Progenitor cell of endocrine pancreas (in vitro differentiated cells): ENCODE measurements around a stretch of chr22.

DNA sequence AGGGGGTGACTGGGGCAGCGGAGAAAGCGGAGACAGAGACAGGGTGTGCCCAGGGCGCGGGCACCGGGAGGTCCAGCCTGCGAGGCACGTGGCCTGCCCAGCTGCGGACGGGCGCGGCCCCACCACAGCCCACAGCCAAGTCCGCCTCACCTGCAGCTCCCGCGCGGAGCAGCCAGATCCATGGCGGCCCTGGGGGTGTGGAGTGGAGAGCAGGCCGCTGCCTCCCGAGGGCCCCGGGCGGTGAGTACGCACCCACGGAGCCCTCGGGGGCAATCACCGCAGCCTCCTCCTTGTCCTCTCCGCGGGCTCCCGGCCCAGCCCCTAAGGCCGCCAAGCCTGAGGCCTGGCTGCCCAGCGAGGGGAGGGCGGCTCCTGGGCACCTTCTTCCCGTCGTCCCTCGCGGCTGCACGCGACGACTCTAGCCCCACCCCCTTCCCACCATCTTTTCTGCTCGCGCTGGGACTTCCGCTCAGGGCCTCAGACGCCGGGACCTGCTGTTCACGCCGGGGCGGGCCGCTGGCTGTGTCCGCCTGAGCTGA, 286.4 kb downstream of the BRD1 start:
- PRO-cap, result no peak

- PRO-cap, result no peak
Measured at GRCh38 chr22:49723748-49724464, 103.8 kb downstream of the BRD1 start.

DNA sequence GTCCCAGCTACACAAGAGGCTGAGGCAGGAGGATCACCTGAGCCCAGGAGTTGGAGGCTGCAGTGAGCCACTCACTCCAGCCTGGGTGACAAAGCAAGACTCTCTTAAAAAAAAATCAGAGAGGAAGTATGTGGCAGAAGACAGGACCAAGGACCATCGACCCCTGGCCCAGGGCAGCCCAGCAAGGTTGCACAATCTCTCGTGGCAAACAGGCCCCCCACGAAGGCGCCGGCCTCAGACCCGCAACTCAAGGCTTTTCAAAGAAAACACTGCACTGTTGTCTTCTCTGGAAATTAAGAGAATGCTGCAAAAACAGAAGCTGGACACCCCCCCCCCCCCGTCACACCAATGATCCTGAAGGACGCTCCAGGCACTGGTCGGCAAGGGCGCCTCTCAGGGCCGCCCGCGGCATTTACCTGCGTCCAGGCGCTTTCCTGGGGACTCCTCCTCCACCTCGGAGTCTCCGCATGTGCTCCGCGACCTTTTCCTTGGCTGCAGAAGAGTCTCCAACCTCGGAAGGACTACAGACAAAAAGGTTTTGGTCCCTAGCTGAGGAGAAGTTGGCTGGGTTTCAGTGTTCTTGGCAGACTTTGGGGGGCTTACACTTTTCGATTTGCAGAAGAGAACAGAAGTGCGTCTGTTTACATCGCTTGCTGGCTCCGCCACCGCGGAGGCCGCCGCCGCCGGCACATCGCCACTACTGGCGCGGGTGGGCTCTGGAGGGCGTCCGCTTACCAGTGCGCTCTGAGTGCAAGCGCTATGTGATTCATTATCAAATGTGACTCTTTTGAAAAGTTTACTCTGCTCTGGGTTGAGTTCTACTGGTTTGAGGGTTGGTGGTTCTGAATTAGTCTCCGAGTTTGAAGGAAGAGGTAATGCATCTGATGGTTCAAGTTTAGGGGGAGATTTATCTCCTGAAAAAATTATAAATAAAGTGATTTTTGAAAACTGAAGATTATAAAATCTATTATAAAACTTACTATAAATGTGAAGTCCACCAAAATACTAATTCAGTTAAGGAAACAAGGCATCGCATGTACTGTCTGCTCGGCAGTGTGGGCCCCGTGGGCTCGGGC, 40.4 kb downstream of the BRD1 start:
- PRO-cap, result no peak

GRCh38 chr22:49793760-49794503, 33.7 kb downstream of the BRD1 start:
- PRO-cap, result no peak

DNA sequence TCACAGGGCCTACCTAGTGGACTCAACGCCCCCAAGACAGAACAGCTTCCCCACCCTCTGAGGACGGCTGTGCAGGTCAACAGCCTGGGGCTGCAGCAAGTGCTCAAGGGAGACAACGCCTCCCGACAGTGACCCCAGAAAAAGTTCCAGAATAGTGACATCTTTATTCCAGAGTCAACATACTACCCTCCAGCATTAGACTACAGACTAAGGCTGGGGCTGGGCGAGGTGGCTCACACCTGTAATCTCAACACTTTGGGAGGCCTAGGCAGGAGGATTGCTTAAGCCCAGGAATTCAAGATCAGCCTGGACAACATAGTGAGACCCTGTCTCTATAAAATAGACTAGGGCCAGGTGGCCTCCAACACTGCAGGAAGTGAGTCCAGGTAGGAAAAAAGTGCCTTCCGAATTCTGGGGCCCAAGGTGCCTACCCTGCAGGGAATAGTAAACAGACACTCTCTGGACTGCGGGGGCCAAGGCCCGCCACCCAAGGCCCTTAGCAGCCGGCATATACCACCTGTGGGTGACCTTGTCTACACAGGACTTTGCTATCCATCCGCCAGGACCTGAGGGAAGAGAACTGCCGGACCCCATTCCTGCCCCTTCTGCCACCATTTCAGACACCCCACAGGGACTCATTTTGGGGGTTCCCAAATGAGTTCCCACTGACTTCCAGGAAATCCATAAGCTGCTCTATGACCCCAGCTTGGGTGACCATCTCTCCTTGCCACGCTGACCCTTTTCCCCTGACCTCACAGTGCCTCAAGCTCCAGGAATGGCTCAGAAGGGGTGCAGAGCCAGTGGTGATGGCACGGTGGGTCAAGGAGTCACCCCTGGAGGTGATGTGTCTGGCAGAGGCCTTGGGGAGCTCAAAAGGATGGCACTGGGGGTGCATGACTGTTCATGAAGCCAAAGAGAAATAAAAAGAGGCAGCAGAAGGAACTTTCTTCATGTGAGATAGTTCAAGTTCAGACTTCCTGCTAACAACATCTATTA, 11.0 kb downstream of the BRD1 start:
- PRO-cap, result no peak

DNA sequence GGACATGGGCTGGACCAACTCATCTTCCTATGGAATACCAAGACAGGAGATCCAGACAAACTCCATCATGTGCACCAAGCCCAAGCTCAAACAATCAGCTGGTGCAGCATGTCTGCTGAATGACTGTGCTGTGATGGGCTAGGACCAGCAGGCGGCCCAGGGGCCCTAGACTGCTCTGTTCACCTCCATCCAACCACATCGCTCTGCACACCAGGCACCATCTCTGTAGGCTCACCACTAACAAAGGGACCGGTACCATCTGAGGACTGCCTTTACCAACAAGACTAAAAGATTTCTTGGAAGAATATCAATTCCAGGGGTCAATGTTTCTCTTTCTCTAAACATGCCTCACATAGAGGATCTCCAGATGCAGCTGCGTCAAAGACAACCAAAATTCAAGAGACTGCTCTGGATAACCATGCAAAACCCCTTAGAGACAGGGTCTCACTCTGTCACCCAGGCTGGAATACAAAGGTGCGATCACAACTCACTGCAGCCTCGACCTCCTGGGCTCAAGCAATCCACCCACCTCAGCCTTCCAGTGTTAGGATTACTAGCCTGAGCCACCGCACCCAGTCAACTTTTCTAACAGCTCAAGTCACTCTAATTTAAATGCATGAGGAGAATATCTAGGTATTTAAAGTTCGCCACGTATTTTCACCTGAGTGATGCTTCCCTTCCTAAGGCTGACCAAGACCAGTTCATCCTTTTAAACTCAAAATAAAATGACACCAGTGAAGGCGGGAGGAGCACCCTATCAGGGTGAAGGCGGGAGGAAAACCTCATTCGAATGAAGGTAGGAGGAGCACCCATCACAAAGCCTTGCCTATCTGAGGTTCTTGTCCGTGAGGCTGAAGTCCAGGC, 10.0 kb downstream of the BRD1 start:
- PRO-cap, result no peak

GRCh38 chr22:49823014-49823656, 4.5 kb downstream of the BRD1 start:
- PRO-cap, result no peak

DNA sequence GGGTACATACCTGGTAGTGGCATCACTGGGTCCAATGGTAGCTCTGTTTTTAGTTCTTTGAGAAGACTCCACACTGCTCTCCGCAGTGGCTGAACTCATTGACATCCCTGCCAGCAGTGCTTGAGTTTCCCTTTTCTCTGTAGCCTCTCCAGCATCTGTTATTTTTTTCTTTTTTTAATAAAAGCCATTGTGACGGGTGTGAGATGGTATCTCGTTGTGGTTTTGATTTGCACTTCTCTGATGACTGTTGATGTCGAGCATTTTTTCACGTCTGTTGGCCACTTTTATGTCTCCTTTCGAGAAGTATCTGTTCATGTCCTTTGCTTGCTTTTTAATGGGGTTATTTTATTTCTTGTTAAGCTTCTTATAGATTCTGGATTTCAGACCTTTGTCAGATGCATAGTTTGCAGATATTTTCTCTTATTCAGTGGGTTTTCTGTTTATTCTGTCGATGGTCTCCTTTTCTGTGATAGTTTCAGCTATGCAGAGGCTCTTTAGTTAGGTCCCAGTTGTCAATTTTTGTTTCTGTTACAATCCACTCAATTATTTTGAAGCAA, 16.8 kb downstream of the ZBED4 start:
- PRO-cap, result no peak

DNA sequence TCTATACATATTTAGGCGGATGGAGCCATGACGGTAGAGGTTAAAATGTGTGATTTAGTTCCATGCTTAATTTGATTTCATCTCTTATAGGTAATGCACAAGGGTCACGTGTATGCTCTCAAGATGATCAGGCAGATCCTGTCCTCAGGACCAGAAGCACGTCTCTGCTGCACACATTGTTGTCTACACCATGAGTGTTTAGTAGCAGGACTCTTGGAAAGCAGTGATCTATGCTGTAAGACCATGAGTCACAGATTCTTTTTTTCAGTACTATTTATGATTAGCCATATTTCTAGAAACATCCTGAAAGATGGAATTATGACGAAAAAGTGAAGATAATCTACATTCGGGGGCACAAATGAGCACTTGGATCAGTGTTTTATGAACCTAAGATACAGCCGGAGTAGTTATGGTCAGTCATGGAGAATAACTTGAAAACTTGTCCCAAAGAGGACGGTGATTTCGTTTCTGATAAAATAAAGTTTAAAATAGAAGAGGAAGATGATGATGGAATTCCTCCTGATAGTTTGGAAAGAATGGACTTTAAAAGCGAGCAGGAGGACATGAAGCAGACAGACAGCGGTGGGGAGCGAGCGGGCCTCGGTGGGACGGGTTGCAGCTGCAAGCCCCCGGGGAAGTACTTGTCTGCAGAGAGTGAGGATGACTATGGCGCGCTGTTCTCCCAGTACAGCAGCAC, 29.7 kb downstream of the ZBED4 start:
- PRO-cap, result no peak

DNA sequence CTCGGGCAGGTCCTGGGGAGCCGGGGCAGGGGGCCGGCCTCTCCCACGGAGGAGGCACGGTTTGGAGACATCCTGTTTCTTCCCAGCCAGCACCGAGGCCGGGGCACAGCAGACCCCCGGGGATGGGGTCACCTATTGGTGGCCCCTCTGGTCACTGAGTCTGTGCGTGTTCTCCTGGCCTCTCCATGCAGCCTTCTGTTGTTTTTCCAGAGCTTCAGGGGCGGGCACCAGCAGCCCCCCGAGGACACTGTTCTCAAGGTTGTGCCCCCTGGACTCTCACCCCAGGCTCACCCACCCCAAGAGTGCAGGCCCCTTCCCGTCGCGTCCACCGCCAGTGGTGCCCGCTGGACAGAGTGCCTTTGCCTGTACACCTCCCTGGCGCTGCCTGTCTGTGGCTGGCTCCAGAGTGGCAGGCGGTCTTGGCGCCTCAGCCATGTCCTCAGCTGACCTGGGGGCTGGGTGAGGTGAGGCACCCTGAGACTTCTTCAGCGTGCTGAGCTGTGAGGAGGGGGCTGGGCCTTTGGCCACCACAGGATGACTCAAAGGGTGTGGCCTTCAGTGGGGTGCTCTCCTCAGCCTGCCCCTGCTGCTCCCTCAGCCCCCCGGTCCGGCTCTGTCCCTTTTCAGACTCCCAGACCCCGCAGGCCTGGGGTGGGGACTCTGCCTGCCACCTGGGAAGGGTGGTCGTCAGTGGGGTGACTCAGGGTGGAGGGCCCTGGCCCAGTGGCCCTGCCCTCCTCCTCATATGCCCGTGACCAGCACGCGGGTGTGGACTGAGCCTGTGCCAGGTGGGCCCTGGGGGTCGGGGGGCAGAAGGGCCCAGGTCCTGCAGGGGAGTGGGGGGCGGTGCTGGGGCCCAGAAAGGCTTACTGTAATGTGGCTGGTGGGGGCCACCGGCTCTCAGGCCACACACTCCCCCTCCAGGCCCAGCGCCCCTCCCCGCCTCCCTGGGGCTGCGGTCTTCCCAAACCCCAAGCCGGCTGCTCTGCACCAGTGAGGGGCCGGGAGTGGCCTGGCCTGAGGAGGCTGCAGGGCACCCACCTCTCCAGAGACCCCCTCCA, 15.7 kb downstream of the CRELD2 start:
- PRO-cap, result no peak

DNA sequence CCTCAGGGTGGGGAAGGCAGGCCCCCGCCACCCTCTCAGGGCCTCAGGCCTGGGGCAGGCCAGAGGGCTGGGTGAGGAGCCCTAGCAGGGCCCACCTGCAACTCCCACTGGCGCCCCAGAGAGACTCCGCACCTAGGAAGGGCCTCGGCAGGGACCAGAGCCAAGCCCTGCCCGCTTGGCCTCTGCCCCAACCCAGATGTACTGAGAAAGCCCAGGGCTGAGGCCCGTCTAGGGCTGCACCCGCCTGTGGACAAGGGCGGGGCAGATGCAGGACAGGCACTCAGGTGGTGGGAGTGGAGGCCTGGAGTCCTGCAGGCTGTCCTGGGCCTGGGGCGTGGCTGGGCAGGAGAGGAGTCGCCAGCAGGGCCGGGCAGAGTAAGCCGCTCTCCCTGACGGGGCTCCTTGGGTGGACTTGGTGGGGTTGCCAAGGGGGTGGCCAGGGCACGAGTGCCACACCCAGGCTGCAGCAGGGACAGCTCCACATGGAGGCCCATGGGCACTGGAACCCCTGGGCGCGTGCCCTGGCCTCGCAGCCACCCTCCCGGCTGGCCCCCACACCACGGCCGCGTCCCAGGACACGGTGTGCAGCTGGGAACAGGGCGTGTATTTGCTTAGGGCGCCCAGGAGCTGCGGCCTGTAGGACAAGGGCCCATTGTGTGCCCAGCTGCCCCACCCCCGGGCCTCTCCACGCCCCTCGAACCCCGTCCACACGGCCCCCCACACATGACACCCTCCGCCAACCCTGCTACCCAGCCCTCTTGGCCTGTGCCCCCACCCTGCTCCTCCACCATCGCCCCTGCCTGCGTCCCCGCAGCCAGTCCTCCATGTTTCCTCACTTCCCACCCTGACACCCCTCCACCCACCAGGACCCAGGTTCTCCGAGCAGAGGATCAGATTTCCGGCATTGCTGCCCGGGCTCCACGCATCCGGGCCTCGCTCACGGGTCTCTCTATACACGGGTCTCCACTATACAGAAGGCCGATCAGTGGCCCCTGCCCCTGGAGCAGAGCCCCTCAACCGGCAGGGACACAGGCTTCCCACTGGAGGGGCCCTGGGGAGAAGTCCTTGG, 11.3 kb upstream of the PIM3 start:
- PRO-cap, result no peak

GRCh38 chr22:49953909-49954306, 6.7 kb upstream of the PIM3 start:
- PRO-cap, result no peak

DNA sequence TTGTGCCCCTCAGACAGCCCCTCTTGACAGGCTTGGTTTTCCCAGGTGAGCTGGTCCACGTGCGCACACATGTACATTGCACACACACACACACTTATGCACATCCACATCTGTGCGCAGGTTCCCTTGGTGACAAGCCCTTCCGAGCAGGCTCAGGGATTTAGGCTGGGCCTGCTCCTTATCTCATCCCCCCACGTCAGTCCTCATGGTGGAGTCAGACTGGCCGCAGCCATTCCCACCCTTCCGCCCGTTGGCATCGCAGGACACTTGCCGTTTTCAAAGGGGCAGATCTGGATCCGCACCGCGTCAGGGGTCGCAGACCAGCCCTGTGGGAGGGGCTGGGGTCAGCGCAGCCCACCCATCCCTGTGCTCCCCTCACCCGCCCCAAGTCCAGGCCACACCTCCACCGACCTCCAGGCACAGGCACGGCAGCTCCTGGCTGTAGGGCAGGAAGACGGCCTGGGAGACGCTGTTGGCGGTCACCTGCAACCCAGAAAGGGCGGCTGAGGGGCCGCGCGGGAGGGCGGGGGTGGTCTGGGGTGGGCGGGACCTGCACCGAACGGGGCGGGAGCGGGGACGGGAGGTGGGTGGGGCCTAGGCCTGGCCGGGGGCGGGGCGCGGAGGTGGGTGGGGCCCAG, 13.4 kb downstream of the IL17REL start:
- PRO-cap, result no peak

- PRO-cap, result no peak
Measured at GRCh38 chr22:50027933-50028592, 15.5 kb upstream of the IL17REL start.

DNA sequence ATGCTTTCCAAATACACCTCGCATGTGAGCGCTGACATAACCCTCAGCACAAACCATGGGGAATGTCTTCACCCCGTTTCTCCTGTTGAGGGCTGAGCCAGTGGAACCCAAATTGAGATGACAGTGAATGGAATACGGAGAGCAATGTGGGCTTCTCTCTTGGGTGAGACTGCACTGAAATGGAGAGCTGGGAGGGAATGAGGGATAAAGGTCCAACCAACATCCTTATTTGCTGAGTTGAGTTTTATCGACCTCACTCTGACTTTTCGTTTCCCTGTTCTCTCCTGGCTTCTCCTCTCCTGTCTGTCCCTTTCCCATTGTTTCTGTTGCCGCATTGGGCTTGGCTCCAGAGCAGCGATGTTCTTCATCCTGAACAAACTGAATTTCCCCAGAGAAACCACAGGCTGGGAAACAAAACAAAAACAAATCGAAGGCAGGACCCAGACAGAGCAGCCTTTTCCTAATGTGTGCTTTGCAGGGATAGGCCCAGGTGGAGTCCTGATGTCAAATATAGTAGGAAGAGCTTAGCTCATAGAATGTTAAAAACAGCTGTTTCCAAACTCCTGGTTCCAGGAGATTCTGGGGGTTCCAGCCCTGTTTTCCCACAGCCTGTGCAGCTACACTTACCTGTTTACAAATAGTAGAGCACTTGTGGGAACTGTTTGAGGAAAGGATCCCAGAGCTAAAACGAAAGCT, 30.0 kb downstream of the MOV10L1 start:
- PRO-cap, result no peak

DNA sequence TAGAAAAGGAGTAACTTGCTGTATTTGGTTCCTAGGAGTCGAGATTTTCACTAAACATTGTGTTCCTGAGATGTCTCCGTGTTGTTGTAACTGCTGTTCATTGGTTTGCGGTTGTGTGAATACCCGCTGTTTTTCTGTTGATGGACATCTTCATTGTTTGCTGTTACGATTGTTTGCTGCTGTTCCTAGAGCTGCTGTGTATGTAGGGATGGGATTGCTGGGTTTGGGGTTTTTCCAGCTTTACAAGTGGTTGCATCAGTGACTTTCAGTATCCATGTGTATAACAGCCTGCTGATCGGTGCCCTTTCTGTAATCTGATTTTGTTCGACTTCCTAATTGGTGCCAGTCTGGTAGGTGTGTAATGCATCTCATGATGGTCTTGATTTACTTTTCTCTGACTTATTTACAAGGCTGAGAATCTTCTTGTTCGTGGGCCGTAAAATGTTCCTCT, 39.6 kb downstream of the MOV10L1 start:
- PRO-cap, result no peak

DNA sequence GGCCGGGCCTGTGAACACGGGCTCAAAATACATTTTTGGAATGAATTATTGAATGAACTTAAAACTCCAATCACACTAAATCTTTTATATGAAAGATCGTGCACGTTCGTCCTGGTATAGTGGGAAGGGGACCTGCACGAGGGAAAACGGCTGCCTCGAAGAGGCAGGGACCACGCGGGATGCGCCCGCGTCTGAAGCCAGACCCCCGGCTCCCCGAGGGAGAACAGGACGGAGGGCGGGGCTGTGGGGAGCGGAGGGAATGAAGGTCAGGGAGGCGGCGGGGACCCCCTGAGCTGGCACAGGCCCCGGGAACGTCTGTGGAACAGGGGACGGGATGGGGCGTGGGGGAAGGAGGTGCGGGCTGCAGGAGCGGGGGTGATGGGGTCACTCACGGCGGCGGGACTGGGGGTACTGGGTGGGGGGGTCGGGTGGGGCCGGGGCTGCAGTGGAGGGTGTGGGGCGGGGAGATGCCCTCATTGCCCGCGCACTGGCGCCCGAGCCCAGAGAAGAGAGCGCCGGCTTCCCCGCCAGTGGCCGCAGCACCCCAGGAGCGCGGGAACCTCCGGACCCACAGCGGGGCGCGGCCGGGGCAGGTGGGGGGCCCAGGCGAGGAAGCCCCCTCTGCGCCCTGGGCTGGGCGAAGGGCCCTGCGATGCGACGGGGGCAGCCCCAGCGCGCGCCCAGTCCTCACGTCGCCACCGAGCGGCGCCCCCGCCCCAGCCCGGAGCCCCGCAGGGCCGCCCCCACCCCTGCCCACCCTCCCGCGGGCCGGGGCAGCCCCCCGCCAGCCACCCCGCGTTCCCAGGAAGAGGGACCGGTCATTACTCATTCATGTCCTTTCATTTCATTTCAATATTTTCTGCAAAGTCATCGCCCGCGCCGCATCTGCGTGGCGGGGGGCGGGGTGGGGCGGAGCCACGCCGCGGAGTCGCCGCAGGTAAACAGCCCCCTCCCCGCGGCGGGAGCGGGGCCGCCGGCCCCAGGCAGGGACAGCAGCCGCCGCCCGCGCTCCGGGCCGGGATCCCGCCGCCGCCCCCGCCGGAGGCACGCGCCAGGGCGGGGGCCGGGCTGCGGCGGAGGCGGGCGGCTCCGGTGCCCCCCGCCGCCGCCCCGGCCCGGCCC, 872 bp upstream of the PANX2 start:
- PRO-cap, result unidirectional peak, plus-strand start at position 503 of the sequence; bidirectional peak, plus-strand start at position 964 of the sequence, minus-strand start at position 887 of the sequence

GRCh38 chr22:50194664-50195469, 5.9 kb upstream of the SELENOO start:
- PRO-cap, result no peak

- PRO-cap, result no peak
Measured at GRCh38 chr22:50205403-50206049, 4.7 kb downstream of the SELENOO start.

GRCh38 chr22:50237406-50237833, 7.4 kb downstream of the TUBGCP6 start:
- PRO-cap, result no peak